GM12878 (cell line): ENCODE data around the genes NDUFAF1 and EHD4.

- RAMPAGE, long total RNA: no peak
- RRBS, 2 experiments: 2 to 3% methylated on average over 5 of the region's 32 CpGs
CAGE:
- cytosol, long polyA minus RNA: no peak
- cytosol, long polyA plus RNA: no peak
- long polyA plus RNA: no peak
- nucleolus, long total RNA: no peak
- nucleus, long polyA plus RNA: no peak
- nucleus, long total RNA: no peak
Observed at GRCh38 chr15:40906278-40906949, 12.2 kb downstream of the VPS18 start.

GRCh38 chr15:40906950-40907403, 12.7 kb downstream of the VPS18 start:
- RAMPAGE, long total RNA: no peak
- RRBS, 2 experiments: 2% methylated on average over 6 of the region's 15 CpGs
CAGE:
- cytosol, long polyA minus RNA: no peak
- cytosol, long polyA plus RNA: no peak
- long polyA plus RNA: no peak
- nucleolus, long total RNA: no peak
- nucleus, long polyA plus RNA: no peak
- nucleus, long total RNA: no peak

- RAMPAGE, long total RNA: no peak
- RRBS, 2 experiments: no CpG with 5 or more reads among the region's 57 CpGs
CAGE:
- cytosol, long polyA minus RNA: no peak
- cytosol, long polyA plus RNA: no peak
- long polyA plus RNA: no peak
- nucleolus, long total RNA: no peak
- nucleus, long polyA plus RNA: no peak
- nucleus, long total RNA: no peak
Observed at GRCh38 chr15:40927478-40928223, 1.5 kb upstream of the DLL4 start.

- RAMPAGE, long total RNA: no peak
- RRBS, 2 experiments: 25 to 38% methylated on average over 14 to 19 of the region's 65 CpGs
CAGE:
- cytosol, long polyA minus RNA: no peak
- cytosol, long polyA plus RNA: no peak
- long polyA plus RNA: no peak
- nucleolus, long total RNA: no peak
- nucleus, long polyA plus RNA: no peak
- nucleus, long total RNA: no peak
Observed at GRCh38 chr15:40952242-40953349, 675 bp upstream of the CHAC1 start.

DNA sequence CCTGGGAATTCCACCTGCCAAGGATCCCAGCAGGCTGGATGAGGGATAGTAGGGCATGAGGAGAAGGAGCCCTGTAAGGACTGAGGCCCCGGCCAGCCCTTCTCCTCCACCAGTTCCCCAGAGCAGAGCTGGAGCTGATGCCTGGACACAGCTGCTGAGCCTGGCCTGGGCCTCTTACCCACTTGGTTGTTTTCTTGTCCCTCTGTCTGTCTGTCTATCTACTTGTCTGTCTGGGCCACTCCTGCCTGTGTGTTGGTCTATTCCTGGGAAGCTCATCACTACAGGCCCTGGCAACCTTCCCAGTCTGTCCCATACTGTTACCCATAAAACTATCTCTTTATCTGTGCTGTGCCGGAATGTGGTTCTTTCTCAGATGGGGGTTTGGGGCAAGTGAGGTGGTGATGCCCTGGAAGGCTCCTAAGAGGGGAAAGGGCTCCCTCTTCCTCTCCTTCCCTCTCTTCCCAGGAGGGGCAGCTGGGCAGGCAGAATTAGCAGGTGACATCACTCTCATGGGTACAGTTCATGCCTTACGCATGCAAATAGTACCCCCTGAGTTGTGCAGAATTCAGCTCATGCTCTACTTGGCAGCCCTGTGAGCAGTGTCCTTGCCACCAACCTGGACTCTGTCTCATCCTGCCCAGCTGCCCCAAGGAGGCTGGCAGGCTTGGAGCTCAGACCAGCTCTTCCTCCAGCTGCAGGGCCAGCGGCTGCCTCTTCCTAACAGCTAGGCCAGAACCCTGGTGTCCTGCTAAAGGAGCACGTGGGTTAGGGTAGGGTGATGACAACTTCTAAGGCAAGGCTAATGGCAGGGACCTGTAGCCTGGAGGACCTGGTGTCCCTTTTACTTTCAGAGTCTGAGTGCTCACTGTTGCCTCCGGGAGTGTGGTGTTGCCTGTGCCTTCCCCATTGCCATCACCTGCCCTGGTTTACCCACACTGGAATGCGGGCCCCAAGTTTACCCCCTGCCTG, 3.2 kb downstream of the CHAC1 start:
- RAMPAGE, long total RNA: no peak
- RRBS, 2 experiments: no CpG with 5 or more reads among the region's 7 CpGs
CAGE:
- cytosol, long polyA minus RNA: no peak
- cytosol, long polyA plus RNA: no peak
- long polyA plus RNA: no peak
- nucleolus, long total RNA: no peak
- nucleus, long polyA plus RNA: no peak
- nucleus, long total RNA: no peak

- RAMPAGE, long total RNA: no peak
- RRBS, 2 experiments: no CpG with 5 or more reads among the region's 13 CpGs
CAGE:
- cytosol, long polyA minus RNA: no peak
- cytosol, long polyA plus RNA: no peak
- long polyA plus RNA: no peak
- nucleolus, long total RNA: no peak
- nucleus, long polyA plus RNA: no peak
- nucleus, long total RNA: no peak
Observed at GRCh38 chr15:40962091-40962677, 8.9 kb downstream of the CHAC1 start.

DNA sequence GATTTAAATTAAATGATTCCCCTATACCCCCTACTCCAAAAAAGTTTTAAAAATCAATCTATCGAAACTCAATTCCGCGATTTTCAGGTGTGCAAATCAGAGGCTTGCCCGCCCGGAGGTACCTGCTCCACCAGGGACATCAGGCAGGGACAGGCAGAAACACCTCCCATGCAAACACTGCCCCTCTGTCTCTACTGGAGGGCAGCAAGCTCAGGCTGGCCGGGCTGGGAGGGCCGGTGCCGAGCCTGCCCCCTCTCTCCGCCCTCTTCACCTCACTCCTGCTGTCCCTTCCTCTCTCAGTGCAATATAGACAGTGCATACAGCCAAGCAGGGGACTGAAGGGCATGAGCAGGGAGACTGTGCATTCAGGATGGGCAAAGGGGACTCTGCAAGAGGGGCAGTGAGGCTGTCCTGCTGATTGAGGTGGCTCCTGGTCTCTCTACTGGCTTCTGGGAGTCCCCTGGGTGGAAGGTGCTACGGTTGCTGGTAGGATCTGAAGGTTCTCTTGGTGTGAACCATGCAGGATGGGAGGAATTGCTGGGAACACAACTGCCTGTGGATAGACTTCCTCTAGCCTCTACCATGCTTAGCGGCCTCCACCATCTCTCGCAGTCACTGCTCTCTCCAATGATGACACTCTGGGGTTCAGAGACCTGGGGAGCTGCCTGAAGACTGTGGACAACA, 26.0 kb downstream of the CHAC1 start:
- RAMPAGE, long total RNA: no peak
- RRBS, 2 experiments: 100% methylated on average over 2 of the region's 12 CpGs; no CpG with 5 or more reads in 1 of the 2 experiments
CAGE:
- cytosol, long polyA minus RNA: no peak
- cytosol, long polyA plus RNA: no peak
- long polyA plus RNA: no peak
- nucleolus, long total RNA: no peak
- nucleus, long polyA plus RNA: no peak
- nucleus, long total RNA: no peak

GRCh38 chr15:41074078-41074815, 41.8 kb downstream of the INO80 start:
- RAMPAGE, long total RNA: no peak
- RRBS, 2 experiments: no CpG with 5 or more reads among the region's 9 CpGs
CAGE:
- cytosol, long polyA minus RNA: no peak
- cytosol, long polyA plus RNA: no peak
- long polyA plus RNA: no peak
- nucleolus, long total RNA: no peak
- nucleus, long polyA plus RNA: no peak
- nucleus, long total RNA: no peak

DNA sequence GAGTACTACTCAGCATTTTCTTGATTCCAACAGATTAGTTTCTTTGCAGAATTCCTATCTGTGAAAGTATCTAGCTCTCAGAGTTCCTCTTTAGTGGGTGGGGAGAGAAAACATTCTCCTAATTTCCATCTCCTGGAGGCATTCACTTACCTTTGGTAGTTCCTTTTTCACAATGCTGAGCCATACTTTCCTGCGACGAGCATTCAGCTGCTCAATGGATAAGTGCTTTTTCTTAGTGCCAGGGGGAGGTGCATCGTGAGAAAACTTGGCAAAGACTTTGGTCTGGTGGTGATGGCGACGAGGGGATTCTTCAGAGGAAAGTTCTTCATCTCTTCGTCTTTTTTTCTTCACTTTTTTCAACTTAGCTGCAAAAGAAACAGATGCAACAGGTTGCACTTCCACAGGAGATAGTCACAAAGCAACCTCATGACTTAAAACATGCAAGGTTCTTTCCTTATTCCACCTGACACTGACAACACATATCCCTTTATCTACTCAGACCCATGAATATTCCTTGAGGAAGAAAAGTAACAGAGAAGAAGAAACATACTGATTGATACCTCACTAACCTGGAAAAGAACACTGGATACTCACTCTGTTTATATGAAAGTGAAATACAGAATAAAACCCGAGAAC, 30.7 kb downstream of the INO80 start:
- RAMPAGE, long total RNA: no peak
- RRBS, 2 experiments: no CpG with 5 or more reads among the region's 7 CpGs
CAGE:
- cytosol, long polyA minus RNA: no peak
- cytosol, long polyA plus RNA: no peak
- long polyA plus RNA: no peak
- nucleolus, long total RNA: no peak
- nucleus, long polyA plus RNA: no peak
- nucleus, long total RNA: no peak

- RAMPAGE, long total RNA: no peak
- RRBS, 2 experiments: 1 to 3% methylated on average over 7 of the region's 31 CpGs
CAGE:
- cytosol, long polyA minus RNA: no peak
- cytosol, long polyA plus RNA: no peak
- long polyA plus RNA: no peak
- nucleolus, long total RNA: start-site peak on the minus strand at chr15:41402450-41402494, 59 reads
- nucleus, long polyA plus RNA: no peak
- nucleus, long total RNA: no peak
Observed at GRCh38 chr15:41402149-41402730, at the start of gene NDUFAF1. Gene NDUFAF1, minus strand, starts transcription at chr15:41402496.

GRCh38 chr15:41669363-41670106, 104.7 kb upstream of the MAPKBP1 start:
- RAMPAGE, long total RNA: no peak
- RRBS, 2 experiments: no CpG with 5 or more reads among the region's 6 CpGs
CAGE:
- cytosol, long polyA minus RNA: no peak
- cytosol, long polyA plus RNA: no peak
- long polyA plus RNA: no peak
- nucleolus, long total RNA: no peak
- nucleus, long polyA plus RNA: no peak
- nucleus, long total RNA: no peak

DNA sequence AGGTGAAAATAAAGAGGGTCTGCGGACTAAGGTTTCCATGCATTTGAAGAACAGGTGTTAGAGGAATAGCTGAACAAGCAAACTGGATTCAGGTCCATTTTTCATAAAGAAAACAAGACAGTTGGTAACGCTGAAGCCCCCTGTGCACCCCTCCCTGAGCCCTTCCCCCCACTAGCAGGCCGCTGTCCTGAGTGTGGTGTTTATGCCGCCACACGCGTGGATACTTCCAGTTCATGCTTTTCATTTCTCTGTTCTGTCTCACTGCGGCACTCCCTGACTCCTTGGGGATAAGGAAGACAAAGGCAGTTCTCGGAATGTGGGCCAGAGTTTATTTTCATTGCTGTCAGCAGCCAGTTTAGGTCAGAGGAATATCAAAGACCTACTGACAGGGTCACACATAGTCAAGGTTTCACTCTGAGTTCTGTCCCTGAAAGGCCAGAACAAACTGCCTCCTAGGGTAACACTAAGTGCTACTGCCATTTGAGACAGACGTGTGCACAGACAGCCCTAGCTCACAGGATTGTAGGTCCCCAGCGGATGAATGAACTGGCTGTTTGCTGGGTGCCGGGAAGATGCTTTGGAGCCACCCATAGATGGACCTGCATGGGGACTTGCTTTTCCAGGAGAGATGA, 27.3 kb upstream of the SPTBN5 start:
- RAMPAGE, long total RNA: no peak
- RRBS, 2 experiments: no CpG with 5 or more reads among the region's 11 CpGs
CAGE:
- cytosol, long polyA minus RNA: no peak
- cytosol, long polyA plus RNA: no peak
- long polyA plus RNA: no peak
- nucleolus, long total RNA: no peak
- nucleus, long polyA plus RNA: no peak
- nucleus, long total RNA: no peak

DNA sequence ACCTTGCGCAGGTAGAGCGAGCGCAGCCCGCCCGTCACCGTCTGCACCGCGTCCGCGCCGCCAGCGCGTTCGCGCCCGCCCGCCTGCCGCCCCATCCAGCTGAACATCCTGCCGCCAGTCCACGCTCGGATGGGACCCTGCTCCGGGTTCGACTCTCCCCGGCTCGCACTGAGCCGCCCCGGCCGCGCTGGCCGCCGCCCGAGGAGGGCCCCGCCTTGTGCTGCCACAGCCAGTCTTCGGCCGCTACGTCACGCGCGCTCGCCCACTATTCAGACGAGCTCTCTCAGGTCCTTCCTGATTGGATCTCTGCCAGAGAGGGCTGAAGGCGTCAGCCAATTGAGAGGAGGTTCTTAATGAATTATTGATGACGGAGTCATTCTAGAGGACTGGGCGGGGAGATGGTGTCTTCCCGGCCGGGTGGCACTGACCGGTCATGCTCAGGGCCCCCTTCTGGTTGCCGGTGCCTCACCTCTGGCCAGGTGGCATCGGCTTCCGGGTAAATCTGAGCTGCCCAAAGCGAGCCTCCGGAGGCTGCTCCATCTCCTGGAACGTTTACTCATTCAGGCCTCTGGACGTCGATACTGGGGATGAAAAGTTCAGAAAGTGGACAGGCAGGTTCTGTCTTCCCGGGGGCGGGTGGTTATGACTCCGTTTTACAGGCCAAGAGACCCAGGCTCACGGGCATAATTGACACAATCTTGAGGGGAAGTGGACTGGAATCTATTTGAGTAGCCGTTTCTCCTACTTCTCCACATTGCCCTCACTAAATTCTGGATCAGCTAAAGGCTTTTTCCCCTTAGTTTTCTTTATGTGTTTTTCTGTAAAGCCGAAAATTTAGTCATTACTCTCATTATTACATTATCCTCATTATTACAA, at the start of gene EHD4:
Gene EHD4, minus strand, starts transcription at position 170 of the 876 bp plus-strand sequence.
- RAMPAGE, long total RNA: no peak
- RRBS, 2 experiments: 0 to 2% methylated on average over 1 to 3 of the region's 61 CpGs
CAGE:
- cytosol, long polyA minus RNA: start-site peak on the minus strand centred at position 149 of the sequence, 33 bp wide, 337 reads
- cytosol, long polyA plus RNA: start-site peak on the minus strand centred at position 163 of the sequence, 75 bp wide, 1,982 and 1,785 reads in 2 replicates
- long polyA plus RNA: start-site peak on the minus strand centred at position 108 of the sequence, 127 bp wide, 1,792 and 2,045 reads in 2 replicates
- nucleolus, long total RNA: start-site peak on the minus strand centred at position 163 of the sequence, 19 bp wide, 499 reads
- nucleus, long polyA plus RNA: start-site peak on the minus strand centred at position 171 of the sequence, 59 bp wide, 624 and 1,237 reads in 2 replicates
- nucleus, long total RNA: no peak

DNA sequence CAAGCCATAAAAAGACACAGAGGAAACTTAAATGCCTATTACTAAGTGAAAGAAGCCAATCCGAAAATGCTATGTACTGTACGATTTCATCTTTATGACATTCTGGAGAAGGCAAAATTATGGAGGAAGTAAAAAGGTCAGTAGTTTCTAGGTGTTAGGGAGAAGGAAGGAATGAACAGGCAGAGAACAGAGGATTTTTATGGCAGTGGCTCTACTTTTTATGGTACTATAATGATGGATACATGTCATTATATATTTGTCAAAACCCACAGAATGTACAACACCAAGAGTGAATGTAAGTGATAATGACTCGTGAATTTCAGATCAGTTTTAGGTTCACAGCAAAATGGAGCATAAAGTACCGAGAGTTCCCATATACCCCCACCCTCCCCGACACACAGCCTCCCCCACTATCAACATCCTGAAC, 2.4 kb upstream of the EHD4 start:
- RAMPAGE, long total RNA: no peak
- RRBS, 2 experiments: no CpG with 5 or more reads among the region's 5 CpGs
CAGE:
- cytosol, long polyA minus RNA: no peak
- cytosol, long polyA plus RNA: no peak
- long polyA plus RNA: no peak
- nucleolus, long total RNA: no peak
- nucleus, long polyA plus RNA: no peak
- nucleus, long total RNA: no peak

DNA sequence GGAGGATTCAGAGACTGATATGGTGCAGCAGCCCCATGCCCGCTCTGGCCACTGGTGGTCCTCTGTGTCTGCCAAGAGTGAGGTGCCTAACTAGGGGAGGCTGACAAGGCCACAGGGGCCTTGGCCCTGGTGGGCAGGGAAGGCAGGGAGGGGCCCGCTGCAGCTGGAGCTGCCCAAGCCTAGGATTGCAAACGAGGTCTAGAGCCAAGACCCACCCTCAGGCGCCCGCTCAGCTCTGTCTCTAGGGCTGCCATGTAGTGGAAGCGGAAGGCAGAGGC, 11.4 kb downstream of the PLA2G4D start:
- RAMPAGE, long total RNA: no peak
- RRBS, 2 experiments: no CpG with 5 or more reads among the region's 6 CpGs
CAGE:
- cytosol, long polyA minus RNA: no peak
- cytosol, long polyA plus RNA: no peak
- long polyA plus RNA: no peak
- nucleolus, long total RNA: no peak
- nucleus, long polyA plus RNA: no peak
- nucleus, long total RNA: no peak

GRCh38 chr15:42091653-42092490, 2.5 kb downstream of the PLA2G4D start:
- RAMPAGE, long total RNA: no peak
- RRBS, 2 experiments: no CpG with 5 or more reads among the region's 17 CpGs
CAGE:
- cytosol, long polyA minus RNA: no peak
- cytosol, long polyA plus RNA: no peak
- long polyA plus RNA: no peak
- nucleolus, long total RNA: no peak
- nucleus, long polyA plus RNA: no peak
- nucleus, long total RNA: no peak

GRCh38 chr15:42250617-42251459, 22.2 kb upstream of the GANC start:
- RAMPAGE, long total RNA: no peak
- RRBS, 2 experiments: no CpG with 5 or more reads among the region's 8 CpGs
CAGE:
- cytosol, long polyA minus RNA: no peak
- cytosol, long polyA plus RNA: no peak
- long polyA plus RNA: no peak
- nucleolus, long total RNA: no peak
- nucleus, long polyA plus RNA: no peak
- nucleus, long total RNA: no peak

- RAMPAGE, long total RNA: no peak
- RRBS, 2 experiments: 58 to 70% methylated on average over 3 to 5 of the region's 6 CpGs
CAGE:
- cytosol, long polyA minus RNA: no peak
- cytosol, long polyA plus RNA: no peak
- long polyA plus RNA: no peak
- nucleolus, long total RNA: no peak
- nucleus, long polyA plus RNA: no peak
- nucleus, long total RNA: no peak
Observed at GRCh38 chr15:42359983-42360280, 631 bp downstream of the CAPN3 start.

DNA sequence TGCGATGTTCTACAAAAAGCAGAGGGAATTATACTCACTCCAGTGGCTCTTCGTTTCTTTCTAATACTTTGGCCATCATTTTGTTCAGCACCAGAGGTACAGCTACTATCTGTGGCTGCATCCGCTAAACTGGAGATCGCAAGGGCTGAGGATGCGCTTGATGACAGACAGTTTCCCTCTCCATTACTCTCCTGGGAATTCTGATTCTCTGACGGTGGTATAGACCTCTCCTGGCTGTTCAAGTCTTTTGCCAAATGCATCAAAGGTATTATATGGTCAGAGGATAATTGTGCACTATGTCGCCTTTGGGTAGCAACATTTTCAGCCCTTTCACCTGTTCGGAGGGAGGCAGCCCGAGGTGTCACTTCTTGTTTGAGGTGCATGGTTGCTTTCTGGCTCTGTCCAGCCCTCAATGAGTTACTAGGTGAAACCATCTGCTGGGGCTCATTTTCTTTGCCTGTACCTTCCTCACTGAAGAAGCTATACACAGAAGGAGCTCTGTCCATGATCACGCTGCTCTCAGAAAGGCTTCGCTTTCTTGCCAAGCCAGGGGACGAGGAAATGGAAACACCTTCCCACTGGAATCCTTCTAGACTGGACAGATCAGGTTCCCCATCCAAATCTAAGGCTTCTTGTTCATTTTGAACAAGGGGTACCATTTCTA, 42.8 kb downstream of the ZNF106 start:
- RAMPAGE, long total RNA: no peak
- RRBS, 2 experiments: no CpG with 5 or more reads among the region's 12 CpGs
CAGE:
- cytosol, long polyA minus RNA: no peak
- cytosol, long polyA plus RNA: no peak
- long polyA plus RNA: no peak
- nucleolus, long total RNA: no peak
- nucleus, long polyA plus RNA: no peak
- nucleus, long total RNA: no peak

DNA sequence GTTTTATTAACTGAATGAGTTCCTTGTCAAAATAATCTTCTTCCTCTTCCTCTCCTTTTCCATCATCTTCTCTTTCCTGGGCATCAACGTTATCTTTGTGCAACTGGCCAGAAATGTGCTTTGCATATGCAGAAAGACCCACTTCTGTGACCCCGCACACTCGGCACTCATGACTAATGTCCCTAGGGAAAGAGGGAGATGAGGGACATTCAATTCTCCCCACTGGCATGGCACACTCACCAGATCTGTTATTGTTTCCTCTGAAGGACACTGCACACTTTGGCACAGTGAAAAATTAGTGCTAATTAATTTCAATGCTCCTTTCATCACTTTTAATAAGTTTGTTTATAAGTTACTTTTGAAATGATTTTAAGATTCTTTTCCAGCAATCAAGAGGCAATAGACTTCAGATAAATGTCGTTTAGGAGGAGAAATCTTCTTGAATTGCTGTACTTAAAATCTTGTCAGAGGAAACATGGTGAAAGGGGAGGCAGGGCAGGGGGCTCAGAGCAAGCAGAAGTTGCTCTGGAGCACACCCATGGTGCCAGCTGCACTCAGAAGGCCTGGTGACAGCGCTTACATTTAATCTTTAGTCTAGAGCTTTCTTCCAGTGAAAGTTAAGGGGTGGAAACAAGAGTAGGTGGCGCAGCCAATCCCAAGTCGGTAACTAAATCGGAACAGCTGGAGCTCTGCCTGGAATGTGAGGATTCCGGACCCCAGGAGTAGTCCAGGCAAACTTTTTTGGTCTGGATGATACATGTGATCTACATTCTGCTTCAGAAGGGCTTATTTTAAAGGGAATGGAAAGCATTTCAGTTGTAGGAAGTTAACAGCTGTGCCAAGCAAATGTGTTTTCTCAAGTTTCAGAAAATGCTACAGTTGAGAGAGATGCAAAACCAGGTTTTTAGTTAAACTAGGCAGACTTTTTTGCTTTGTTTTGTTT, 33.7 kb downstream of the ZNF106 start:
- RAMPAGE, long total RNA: no peak
- RRBS, 2 experiments: no CpG with 5 or more reads among the region's 9 CpGs
CAGE:
- cytosol, long polyA minus RNA: no peak
- cytosol, long polyA plus RNA: no peak
- long polyA plus RNA: no peak
- nucleolus, long total RNA: no peak
- nucleus, long polyA plus RNA: no peak
- nucleus, long total RNA: no peak